ENCODE measurements around a stretch of chr15.

- PRO-cap = no peak
- RAMPAGE, long total RNA = no peak
Observed at GRCh38 chr15:100920456-100921751, 1.7 kb downstream of the LRRK1 start.

GRCh38 chr15:101121291-101122115 lies 130.3 kb downstream of the CHSY1 start:
- PRO-cap = unidirectional peak, plus-strand start at chr15:101121679
- RAMPAGE, long total RNA = no peak

DNA sequence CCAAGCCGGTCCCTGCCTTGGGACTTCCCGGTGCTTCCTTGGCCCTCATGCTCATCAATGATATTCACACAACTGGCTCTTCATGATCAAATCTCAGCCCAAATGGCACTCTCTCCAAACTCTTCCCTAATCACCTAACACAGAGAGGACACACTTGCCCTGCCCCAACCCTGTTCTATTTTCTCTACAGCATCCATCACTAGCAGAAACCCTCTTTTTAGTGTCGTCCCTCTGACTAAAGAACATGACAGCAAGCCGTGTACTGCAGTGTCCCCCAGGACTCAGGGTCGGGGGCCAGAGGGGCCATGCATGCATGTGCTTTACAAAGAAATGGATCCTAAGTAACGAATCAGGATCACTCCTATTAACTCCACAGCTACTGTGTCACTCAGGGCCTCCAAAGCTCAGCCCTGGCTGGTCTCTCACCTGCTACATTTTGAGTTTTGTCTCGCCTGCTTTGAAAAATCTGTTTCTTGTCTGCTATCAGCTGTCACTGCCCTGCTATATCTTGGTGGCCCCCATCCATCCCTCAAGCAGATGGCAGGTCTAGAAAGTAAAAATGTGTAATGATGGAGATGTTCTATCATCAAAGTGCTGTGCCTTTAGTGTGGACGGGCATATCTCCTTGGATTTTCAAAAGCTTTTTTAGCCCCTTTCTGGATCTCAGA lies 4.5 kb downstream of the CHSY1 start:
- PRO-cap = no peak
- RAMPAGE, long total RNA = no peak

DNA sequence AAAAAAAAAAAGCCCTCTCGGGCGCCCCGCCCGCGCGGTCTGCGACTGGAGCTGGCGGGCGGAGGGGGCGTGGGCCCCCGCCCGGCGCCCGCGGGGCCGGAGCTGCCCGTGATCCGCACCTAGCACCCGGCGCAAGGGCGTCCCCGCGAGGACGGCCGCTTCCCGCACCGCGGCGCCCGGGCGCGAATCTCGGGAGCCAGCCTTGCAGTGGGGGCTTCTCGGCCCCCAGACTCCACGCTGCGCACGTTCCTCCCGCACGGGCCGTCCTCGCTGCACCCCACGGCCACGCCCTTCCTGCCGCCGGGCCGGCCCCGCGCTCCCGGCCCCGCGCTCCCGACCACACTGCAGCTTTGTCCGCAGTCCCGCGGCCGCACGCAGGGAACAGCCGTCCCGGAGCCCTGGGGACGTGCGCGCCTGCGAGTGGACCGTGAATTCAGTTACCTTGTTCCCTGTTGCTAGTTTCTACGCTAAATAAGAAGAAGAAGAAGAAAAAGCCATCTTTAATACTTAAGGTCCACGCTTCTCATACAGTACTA lies 302 bp upstream of the CHSY1 start:
- PRO-cap = bidirectional peak, plus-strand start at position 35 of the sequence, minus-strand start outside the sequence; bidirectional peak, plus-strand start at position 347 of the sequence, minus-strand start at position 352 of the sequence
- RAMPAGE, long total RNA = no peak

DNA sequence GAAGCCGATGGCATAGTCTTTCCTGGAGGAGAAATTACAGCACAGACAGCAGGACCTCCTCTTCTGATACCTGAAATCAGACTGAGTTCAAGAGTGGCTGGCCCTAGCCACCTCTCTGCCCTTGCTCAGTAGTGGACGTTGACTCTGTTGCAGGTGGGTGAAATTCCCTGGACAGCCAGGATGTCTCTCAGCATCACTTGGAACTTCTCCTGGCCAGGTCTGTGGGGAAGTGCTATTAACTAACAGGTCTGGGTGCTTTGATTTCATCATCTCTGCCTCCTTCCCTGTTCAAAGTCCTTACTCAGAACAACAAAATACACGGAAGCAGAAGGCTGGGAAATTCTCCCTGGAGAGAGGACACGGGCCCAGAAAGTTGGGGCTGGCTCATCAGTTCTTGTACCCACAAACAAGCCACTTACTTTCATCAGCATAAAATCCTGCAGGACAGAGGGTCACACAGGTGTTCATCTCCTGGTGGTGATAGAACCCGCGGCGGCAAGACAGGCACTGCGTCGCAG lies 29.4 kb upstream of the SNRPA1 start:
- PRO-cap = no peak
- RAMPAGE, long total RNA = no peak

GRCh38 chr15:101439174-101440461 lies 49.9 kb downstream of the PCSK6 start:
- PRO-cap = no peak
- RAMPAGE, long total RNA = no peak

- PRO-cap = no peak
- RAMPAGE, long total RNA = no peak
Observed at GRCh38 chr15:101447622-101448171, 41.8 kb downstream of the PCSK6 start.

DNA sequence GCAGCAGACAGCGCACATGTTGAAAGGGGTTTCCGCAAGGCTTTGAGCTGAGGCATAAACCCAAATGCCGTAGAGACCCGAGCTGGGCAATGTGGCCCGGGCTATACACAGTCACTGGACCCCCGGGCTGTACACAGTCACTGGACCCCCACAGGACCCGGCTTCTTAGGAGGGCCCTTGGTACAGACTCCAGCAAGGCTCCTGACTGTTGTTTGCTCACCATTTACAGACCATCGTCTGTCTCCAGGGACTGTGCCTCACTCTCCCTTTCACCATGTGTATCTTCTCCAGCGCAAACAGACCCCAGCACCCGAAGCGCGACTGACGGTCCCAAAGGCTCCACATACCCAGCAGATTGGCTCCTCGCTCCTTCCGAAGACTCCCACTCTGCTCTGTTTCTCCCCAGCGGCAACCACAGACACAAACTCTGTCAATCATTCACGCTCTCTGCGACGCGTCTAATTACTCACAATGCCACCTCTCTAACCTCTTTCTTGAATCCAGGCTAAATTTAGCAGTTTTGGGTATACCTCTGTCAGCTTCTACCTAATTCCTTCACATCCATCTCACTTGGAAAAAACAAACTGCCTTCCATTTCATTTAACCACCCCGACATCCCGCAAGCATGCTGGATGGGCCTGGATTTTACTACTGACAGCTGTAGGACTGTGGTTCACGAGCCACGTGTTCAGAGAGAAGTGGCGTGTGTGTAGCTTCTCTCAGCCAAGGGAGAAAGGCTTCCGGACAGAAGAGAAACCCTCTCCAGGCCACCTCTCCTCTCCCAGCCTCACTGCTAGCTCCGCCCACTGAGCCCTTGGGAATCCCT lies 31.0 kb downstream of the PCSK6 start:
- PRO-cap = no peak
- RAMPAGE, long total RNA = no peak

DNA sequence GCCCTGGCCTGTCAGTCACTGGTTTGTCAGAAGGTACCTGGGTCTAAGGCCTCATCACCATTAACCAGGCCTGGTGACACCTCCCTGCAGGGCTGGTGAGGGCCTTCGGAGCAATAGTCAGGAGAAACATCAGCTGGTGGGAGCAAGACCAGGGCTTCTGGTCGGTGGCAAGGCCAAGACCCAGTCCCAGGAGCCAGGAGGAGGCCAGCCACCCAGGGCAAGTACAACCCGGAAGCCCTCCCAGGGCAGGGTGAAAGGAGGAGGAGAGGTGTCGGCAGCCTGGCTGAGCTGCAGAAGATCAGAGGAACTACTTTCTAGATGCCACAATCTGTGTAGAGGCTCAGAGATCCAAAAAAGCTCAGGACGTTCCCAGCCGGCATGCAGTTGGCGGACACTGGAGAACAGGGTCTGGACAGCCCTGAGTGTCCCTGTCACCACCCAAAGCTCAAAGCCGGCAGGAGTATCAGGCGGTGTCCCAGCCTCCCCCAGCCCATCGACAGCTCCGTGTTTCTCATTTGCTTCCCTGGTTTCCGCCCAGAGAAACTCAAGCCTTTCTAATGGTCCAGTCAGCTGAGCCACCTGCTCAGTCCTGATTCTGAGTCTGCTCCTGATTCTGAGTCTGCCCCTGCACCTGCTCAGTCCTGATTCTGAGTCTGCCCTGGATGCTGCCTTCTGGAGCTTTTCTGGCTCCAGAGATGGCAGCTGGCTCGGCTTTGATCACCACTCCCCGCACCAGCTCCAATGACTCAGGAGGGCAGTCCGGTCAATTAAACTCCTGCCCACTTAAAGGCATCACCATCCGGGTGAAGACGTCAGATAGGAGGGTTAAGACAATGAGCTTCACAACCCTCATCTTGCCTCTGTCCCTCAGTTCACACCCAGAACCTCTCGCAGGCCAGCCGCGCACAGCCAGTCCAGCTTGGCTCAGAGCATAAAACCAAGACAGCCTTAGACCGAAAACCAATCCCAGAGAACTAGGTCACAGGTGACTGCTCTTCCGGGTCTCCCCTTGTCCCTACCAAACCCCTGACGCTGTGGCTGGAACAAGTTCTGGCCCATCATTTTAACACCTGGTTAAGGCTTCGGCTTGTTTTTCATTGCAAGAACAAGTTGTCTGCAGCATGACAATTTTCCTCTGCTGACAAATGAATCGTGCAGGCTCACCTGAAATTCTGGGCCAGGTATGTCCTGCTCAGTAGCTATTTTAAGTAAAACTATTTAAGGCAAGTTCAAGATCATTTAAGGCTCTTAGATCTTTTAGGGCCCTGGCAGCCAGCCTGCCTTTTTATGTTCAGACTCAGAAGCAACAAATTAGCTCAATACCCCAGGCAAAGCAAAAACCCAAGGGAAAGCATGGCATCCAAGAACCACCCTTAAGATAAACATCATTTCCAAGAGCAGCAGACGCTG lies 6.8 kb downstream of the PCSK6 start:
- PRO-cap = no peak
- RAMPAGE, long total RNA = no peak

DNA sequence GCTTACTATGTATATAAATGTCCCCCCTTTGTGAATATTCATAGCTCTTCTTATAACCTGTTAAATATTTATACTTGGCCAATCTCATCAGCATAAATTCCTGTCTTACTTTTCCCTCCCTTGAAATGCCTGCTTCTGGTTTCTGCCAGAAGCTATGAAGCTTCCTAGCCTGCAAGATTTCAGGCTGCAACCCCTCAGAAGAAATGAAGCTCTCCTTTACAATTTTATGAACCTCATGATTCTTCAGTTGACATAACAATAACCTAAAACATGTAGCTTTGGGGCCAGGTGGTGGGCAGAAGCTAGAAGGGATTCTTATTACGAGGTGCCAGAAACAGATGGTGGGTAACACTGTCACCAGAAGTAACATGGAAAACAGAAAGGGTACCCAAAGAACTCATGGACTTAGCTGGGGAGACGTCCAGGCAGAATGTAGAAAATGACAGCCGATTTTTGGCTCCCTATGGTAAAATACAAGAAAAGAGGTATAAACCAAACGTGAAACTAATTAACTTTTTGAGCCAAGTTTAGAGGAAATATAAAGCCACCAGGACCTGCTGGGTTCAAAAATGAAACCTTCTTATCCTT lies 27.2 kb downstream of the TARS3 start:
- PRO-cap = no peak
- RAMPAGE, long total RNA = no peak

DNA sequence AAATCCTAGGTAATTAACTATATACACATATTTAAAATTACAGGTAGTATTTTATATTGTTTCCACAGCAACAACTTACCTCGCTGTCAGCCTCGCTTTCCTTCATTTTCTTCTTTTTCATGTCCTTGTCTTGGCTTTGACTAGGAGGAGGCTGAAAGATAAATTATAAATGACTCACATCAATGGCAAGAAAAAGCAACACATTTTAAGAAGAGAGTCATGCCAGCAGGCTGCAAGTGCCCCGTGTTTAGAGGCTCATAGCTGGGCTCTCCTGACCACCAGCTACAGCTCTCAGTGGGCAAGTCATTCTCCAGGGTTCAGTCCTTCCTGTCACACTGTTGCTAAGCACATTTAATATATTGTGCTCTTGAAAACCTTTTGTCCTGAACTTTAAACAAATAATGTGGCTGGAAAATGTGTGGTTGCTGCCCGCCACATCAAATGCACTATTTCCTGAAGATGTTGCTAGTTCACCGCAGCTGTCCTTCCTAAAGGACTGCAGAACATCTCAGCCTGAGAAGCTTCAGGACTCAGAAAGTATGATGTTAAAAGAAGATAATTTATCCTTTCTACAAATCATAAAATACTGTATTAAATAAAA lies 1.2 kb downstream of the TARS3 start:
- PRO-cap = no peak
- RAMPAGE, long total RNA = no peak